Metanephros (tissue), 2 donors: ENCODE data around the gene PIM1.

DNA sequence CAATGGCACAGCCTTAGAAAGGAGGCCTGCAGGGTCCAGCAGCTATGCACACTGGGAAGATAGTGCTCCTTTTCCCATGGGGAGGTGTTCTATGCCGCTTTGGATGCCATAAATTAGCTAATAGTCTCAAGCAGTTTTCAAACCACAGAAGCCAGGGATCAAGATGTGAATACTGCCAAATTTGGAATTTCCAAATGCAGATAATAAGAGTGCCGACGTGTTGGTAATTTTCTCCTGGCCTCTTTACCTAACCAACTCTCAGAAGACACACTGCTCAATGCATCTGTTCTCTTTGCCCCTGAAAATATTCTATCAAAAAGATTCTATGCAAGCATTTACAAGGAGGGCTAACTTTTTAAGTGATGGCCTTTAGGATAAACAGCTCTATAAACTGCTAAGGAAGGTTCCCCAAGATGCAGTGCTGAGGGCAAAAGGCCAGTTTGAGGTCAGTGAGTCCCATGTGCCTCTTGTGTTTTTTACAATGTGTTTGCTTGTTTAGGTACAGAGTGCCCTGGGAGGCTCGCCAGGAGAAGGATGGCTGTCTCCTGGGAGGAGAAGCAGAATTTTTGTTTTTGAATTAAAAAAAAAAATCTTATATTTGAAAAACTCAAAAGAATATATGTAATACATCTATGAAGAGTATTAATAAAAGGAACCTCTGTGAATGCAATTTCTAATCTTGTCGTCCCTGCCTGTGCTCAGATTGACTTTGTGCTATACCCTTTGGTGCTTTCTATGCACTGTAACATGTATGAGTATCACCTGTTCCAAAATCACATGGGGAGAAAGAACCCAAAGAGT, 12.9 kb downstream of the MTCH1 start:
- RAMPAGE, long total RNA, result no peak

- RAMPAGE, long total RNA, result no peak
Measured at GRCh38 chr6:36976698-36977873, 8.9 kb downstream of the MTCH1 start.

DNA sequence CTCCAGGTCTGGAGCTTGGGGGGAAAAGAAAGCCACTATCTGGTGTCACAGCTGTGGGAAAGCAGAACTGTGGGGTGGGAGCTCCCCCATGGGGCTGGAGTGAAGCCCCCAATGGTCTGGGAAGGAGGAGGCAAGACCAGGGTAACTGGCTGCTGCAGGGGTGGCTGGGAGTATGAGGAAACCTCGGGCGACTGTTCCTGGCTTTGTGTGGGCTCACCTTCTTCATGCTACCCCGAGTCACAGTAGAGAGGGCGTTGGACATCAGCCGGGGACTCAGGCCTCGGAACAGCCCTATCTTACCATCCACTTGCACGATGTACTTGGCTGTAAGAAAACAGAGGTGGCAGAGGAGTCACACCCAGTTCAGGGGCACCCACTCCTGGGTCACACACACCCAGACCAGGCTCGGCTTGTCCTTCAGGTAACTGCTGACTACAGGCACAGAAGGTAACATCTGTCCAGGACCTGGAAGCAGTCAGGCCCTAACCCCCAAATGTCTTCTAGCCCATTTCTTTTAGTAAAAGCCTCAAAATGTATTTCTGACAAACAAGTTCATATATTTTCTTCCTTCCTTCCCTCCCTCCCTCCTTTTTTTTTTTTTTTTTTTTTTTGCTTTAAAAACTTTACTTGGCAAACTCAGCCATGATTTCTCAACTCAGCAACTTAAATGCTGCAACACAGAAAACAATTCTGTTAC, 7.6 kb downstream of the MTCH1 start:
- RAMPAGE, long total RNA, result no peak

DNA sequence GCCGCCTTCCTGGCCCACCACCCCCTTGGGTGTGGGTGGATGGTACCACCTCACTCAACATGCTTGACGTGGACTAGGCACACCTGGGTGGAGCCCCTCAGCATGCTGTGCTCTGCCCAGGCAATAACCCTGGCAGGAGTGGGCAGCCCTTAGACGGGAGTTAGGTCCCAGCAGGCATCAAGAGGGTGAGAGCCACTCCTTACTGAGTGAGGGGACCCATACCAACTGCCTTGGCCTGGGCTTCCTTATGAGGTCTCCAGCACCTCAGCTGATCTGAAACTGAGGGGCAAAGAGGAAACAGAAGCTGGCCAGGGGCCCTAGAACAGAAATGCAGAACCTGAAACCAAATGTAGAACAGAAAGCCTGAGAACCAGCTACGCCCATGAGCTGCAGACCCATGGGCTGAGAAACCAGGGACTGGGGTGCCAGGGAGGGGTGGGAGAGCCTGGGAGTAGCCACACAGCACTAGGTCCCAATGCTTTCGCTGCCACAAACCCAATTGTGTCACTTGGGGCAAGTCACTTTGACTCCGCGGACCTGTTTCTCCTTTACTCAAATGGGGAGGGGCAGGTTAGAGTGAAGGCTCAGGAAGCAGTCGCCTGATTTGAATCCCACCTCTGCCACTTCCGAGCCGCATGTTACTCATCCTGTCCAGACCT, 2.1 kb downstream of the FGD2 start:
- RAMPAGE, long total RNA, result no peak

DNA sequence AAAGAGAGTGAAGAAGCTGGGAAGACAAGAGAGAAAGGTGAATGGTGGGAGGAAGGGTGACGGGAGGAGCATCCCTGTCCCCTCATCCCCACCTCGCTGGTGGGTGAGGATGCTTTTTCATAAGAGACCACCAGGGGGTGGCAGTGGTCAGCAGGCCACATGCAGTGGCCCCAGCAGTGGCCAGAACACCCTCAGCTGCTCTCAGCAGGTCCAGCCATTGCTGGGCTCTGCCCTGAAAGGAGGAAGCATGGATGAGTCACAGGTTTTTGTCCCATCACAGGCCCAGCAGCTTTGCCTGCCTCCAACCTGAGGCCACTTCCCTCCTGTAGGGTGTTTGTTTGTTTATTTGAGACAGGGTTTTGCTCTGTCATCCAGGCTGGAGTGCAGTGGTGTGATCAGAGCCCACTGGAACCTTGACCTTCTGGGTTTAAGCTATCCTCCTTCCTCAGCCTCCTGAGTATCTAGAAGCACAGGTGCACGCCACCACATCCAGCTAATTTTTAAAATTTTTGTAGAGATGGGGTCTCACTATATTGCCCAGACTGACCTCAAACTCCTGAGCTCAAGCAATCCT, 23.9 kb downstream of the FGD2 start:
- RAMPAGE, long total RNA, result no peak

DNA sequence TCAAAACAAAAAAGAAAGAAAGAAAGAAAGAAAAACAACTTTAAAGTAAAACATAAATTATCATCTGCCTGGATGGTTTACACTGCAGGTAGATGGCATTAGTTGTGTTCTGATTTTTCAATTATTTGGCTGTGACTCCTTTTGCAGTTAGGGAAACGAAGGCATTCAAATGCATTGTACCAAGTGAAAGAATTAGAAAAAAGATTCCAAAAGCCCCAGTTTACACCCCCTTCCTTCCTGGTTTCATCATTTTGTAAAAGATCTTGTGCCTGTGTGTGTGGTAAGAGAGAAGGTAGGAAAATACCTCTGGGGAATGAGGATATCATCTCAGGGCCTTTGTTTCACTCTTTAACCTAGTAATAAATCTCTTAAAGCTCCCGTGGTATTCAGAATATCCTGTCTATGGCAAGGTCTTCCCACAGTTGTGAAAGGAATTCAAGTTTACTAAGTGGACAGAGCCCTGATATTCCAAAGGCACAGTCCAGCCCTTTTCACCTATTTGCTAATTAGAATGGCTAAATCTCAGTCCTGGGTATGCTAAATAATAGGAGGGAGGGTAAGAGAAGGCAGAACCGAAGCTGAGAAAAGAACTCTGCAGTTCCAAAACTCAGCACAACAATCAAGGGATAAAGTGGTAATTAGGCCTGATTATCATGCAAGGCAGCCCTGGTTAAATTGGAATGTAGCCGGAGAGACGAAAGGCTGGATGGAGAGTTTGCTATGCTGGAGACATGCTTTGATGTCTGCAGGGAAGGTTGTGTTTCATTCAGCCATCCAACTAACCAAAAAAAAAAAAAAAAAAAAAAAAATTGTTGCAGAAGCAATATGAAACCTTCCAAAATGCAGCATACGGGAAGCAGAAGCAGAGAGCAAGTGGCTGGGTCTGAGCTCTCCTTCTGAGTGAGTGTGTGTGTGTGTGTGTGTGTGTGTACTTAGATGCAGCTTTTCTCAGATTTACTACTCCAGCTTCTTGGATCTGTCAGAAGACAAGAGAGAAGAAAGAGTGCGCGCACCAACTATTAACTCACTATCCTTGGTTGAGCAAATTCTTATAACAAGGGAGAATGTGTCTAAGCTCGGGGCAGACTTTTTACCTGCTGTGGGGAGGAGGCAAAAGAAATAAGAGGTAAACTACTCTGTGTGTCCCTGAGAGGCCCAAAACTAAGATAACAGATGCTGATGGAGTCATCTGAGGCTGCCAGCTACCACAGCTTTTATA, 28.5 kb upstream of the PIM1 start:
- RAMPAGE, long total RNA, result no peak

- RAMPAGE, long total RNA, result no peak
Measured at GRCh38 chr6:37155272-37155782, 14.6 kb upstream of the PIM1 start.

DNA sequence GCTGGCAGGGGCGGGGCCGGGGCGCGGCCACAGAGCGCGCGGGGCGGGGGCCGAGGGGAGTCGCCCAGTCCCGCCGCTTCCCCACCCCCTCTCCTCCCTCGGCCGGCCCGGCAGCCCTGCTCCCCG, 149 bp upstream of the PIM1 start:
- RAMPAGE, long total RNA, result no peak

DNA sequence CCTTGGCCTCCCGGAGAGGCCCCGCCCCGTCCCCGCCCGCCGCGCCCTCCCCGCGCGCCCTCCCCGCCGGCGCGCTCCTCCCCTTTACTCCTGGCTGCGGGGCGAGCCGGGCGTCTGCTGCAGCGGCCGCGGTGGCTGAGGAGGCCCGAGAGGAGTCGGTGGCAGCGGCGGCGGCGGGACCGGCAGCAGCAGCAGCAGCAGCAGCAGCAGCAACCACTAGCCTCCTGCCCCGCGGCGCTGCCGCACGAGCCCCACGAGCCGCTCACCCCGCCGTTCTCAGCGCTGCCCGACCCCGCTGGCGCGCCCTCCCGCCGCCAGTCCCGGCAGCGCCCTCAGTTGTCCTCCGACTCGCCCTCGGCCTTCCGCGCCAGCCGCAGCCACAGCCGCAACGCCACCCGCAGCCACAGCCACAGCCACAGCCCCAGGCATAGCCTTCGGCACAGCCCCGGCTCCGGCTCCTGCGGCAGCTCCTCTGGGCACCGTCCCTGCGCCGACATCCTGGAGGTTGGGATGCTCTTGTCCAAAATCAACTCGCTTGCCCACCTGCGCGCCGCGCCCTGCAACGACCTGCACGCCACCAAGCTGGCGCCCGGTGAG, at the start of gene PIM1:
PIM1 (plus strand) TSS at position 87 of the 597 bp plus-strand sequence.
- RAMPAGE, long total RNA, result no peak

DNA sequence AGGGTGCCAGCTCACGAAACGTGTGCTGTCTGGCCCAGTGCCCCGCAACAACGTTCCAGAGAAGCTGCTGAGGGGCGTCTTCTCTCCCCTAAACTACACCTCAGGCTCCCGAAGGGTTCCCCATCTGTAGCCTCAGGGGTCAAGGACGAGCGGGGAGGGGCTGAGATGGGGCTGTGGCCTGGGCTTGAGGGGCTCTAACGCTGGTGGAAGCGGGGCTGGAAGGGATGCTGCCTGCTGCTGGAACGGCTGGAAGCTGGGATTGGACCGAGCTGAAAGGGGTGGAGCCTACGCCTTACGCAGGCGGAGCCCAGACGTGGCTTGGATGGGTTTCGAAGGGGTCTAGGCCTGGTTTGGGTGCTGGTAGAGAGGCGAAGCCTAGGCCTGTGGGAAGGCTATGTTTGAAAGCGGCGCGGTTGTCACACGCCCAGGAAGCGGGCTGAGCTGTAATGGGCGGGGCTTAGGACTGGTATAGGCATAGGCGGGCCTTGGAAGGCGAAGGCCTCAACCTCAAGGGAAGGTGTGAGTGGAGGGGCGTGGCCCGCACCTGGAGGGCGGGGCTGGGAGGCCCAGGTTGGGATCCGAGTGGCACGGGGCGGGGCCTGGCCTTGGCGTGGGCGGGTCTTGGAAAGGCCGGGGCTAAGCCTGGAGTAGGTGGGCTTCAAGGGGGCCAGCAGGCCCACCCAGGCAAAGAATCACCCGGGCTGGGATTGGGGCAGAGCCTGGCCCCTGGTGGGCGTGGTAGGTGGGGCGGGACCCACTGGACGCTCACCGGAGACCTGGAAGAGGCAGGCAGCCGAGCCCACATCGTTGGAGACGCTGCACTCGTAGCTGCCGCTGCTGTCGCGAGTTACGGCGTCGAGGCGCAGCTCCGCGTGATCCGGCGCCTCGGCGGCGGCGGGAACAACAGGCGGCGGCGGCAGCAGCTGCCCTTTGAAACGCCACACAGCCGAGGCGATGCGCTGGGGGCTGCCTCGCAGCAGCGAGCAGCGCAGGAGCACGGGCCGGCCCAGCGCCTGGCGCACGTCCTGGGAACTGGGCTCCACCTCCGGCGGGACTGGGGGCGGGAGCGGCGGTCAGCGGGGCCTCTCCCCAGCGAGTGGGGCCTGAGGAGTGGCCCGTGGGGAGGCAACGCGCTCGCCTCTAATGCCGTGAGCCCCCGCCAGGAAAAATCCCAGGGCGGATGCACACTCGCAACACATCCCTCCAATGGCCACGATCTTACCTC, 49.1 kb downstream of the MDGA1 start:
- RAMPAGE, long total RNA, result no peak

DNA sequence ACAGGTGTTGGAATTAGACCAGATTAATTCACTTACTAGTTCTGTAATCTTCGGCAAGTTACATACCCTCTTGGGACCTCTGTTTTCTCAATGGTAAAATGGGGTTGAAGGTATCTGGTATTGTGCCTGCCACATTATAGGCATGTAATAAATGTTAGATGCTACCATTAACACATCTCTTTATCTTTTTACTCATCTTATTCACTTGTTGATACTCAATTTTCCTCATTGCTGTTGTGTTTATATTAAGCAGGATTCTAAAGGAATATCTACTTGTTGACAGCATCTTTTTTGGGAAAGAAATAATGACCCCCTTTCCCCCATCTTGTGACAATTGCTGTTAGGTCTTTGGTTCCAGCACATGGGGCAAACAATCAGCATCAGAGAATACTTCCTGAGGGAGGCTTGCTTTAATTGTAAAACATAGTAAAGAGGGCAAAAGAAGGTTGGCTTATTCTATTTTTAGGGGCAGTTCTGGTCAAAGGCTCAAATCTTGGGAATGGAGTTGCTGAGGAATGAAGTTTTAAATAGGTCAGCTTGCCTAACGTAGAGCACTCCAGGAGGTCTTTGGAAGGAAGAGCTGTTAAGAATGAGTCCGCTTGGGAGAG, 108.4 kb downstream of the ZFAND3 start:
- RAMPAGE, long total RNA, result no peak

DNA sequence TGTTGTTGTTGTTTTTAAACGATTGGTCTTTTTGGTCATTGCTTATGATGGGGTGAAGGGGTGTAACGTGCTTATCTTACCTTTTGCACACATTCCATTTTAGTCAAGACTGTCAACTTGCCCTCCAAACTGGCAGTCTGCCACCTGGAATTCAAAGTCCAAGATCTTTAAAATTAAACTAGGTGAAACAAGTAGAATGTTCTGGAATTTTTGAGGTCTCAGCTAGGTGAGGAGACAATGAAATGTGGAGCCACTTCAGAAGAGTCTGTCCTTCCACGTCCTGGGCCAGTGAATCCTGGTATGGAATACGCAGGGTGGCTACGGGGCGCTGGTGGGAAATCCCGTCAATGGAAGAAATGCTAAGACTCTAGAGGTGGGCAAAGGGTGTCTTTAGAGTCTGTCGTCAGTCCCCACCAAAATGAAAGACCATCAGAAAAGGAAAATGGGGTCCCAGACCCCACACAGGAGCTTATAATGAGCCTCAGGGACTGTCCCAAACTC, 344.7 kb downstream of the ZFAND3 start:
- RAMPAGE, long total RNA, result no peak

DNA sequence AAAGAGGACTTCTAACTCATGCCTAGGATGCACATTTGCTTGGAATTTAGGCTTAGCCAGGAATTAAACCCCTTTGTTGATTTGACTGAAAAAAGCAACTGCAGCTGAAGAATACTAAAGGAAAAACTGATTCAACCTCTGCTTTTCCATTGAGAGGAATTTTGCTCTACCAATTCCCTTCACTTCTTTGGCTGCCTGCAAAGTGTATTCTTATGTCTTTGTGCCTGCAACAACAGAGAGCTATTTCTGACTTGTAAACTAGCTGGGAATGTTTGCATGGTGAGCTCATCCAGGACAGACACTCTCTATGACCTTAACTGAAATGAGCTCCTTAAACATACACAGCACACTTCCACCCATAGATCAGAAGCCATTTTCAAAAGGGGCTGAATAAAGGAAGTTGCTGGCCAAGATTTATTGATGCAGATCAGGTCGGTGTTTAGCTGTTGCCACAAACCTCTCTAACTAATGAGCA, 377.8 kb downstream of the BTBD9 start:
- RAMPAGE, long total RNA, result no peak

- RAMPAGE, long total RNA, result no peak
Measured at GRCh38 chr6:38443512-38444566, 195.9 kb downstream of the BTBD9 start.

DNA sequence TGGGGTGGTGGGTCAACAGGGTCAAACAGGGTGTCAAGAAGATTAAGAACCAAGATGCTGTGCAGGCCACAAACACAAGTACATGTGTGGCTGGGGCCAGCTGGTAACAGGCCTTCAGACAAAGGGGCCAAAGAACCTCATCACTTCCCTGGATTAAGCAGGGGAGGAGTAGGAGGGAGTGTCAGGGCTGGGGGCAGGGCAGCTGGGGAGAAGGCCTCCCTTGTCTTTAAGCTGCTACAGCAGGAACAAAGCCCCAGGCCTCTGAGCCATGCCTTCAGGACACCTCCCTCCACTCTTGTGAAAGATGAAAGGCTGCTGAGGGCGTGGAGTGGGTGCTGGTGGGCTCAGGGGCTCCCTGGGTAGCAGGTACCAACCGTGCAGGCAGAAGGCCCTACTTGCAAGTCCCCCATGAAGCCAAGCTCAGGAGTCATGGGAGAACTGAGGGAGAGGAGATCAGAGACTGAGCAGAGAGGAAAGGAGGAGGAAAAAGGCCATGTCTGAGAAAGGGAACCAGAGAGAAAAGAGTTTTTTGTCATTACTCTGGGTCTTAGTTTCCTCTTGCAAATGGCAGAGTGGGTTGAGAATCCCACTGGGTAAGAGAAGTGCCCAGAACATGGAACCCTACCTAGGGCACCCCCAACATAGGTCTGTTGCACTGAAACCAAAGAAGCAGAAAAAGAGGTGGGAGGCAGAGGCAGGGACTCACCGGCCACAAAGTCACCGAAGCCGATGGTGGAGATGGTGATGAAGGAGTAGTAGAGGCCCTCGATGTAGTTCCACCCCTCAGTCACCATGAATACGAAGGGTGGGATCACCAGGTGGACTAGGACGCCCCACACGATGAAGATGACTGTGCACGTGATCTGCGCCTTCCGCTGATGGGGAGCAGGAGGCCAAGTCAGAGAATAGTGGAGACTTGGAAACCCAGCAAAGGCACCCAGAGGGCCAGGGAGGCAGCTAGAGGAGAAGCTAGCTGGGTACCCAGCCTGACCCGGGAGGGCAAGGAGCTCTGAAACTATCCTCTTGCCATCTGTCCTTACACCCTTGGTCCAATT, 35.5 kb downstream of the KCNK5 start:
- RAMPAGE, long total RNA, result no peak

GRCh38 chr6:39206907-39207658, 22.2 kb downstream of the KCNK5 start:
- RAMPAGE, long total RNA, result no peak

- RAMPAGE, long total RNA, result no peak
Measured at GRCh38 chr6:39819740-39820303, 27.6 kb downstream of the DAAM2 start.

DNA sequence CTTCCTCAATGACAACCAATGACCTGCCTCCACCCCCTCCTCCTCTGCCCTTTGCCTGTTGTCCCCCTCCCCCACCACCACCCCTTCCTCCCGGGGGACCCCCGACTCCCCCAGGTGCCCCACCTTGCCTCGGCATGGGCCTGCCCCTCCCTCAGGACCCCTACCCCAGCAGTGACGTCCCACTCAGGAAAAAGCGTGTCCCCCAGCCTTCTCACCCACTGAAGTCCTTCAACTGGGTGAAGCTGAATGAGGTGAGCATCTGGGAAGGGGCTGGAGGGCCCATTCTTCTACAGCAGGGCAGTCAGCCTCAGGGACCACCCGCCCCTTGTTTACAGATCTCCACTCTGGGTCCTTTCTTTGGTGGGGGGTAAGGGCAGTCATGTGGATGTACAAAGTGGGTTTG, 55.0 kb downstream of the MOCS1 start:
- RAMPAGE, long total RNA, result no peak

- RAMPAGE, long total RNA, result no peak
Measured at GRCh38 chr6:39887373-39888433, 46.6 kb downstream of the MOCS1 start.

- RAMPAGE, long total RNA, result no peak
Measured at GRCh38 chr6:41063816-41064458, 8.2 kb downstream of the OARD1 start.